ENCODE results near the gene GLS.

- RRBS: 1% methylated on average over 23 of the region's 43 CpGs
These were observed at the start of gene GLS for GRCh38 chr2:190880714-190881136. GLS (plus strand) TSS chr2:190880821.

GRCh38 chr2:190897611-190898301, 17.1 kb downstream of the GLS start:
- RRBS: no CpG with 5 or more reads among the region's 4 CpGs

DNA sequence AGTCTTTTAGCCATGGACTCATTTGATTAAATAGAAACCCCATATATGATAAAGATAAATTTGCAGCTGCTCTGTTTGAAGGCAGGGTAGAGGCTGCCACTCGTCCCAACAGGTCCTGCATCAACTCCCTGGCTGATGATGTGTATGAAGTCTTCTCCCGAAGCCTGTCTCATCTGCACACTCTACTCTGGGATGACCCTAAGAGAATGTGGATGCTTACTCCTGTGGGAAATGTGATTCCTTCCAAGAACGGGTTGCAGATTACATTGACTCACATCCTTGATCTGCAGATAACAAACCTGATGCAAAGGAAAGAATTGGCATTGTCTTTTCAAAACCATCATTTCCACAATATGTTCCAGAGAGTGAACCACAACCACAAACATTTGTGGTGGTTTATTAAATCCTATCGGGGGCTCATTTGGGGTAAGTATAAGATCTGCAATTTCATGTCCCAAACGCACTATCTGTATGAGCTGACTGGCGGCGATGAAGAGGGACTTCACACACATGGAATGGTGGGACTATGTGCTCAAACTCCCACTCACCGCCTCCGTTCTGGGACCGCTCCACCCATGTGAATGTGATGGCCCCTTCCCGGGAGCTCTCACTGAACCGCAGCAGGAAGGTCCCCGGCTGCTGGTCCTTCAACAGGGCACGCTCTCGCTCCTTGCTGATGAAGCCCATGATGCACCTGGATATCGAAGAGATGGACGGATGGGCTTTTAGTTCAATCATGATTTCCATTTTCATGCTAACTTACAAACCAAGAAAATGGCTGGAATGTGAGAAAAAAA, 35.5 kb downstream of the STAT1 start:
- RRBS: no CpG with 5 or more reads among the region's 17 CpGs

DNA sequence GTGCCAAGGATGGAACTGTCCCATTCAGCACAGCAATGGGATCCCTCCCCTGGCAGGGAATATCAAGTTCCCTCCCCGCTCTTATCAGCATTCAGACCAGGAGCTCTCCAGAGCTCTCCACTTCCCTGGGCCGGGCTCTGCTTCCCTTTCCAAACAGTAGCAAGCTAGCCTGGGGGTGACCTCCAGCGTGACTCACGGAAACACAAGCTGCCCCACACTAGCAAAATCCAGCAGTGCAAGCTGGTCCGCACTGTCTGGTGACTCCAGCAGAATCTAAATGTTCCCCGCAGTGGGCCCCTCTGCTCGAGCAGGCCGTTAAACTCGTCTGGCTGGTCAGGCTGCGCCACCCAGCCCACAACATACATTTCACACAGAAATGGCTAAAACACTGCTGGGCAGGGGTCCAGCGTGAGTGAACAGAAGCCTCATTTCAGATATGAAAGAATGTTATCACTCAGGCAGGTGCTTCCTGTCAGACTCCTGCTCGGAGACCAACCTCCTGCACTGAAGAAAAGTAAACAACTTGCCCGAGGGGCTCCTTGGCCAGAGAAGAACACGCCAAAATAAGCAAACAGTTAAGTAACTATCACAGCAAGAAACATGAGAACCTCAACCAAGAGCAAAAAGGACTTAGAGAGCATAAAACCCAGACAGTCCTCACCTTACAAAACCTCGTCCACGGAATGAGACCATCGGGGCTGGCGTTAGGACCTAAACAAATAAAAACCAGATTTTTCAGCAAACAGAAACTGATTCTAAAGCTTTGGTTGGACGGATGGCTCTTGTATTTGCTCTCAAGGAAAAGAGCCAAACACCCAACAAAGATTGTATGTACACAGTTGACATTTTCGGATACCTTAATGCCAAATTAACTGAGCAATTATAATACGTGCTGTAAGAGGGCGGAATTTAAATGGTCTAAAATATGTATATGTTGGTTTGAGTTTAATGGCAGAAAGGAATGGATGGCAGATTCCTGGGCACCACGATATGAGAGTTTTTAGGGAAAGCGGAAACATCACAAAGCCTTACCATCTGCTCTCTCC, 33.7 kb downstream of the STAT1 start:
- RRBS: no CpG with 5 or more reads among the region's 24 CpGs

- RRBS: no CpG with 5 or more reads among the region's 6 CpGs
These were observed 16.2 kb downstream of the STAT1 start for GRCh38 chr2:190997648-190998290.

- RRBS: no CpG with 5 or more reads among the region's 1 CpG
These were observed 23.6 kb downstream of the STAT4 start for GRCh38 chr2:191127323-191127522.

- RRBS: 1% methylated on average over 17 of the region's 40 CpGs
These were observed 865 bp downstream of the MYO1B start for GRCh38 chr2:191245820-191246718.

- RRBS: no CpG with 5 or more reads among the region's 10 CpGs
These were observed 119.0 kb downstream of the MYO1B start for GRCh38 chr2:191364041-191364784.

GRCh38 chr2:191441774-191442220, 196.6 kb downstream of the MYO1B start:
- RRBS: no CpG with 5 or more reads among the region's 10 CpGs

GRCh38 chr2:191690568-191691662, 13.0 kb downstream of the NABP1 start:
- RRBS: no CpG with 5 or more reads among the region's 8 CpGs

DNA sequence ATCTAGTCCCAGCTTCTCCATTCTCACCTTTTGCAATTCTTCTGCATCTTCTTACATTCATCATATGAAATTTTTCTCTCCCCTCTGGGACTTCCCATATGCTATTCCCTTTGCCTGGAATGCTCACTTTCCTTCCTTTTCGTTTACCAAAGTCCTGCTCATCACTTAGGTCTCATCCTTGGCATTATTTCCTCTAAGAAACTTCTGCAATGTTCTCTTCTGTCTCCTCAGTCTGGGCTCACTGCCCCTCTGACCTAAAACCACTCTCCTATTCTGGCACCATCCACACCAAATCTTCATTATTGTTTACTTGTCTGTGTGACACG, 118.7 kb upstream of the CAVIN2 start:
- RRBS: no CpG with 5 or more reads among the region's 2 CpGs

DNA sequence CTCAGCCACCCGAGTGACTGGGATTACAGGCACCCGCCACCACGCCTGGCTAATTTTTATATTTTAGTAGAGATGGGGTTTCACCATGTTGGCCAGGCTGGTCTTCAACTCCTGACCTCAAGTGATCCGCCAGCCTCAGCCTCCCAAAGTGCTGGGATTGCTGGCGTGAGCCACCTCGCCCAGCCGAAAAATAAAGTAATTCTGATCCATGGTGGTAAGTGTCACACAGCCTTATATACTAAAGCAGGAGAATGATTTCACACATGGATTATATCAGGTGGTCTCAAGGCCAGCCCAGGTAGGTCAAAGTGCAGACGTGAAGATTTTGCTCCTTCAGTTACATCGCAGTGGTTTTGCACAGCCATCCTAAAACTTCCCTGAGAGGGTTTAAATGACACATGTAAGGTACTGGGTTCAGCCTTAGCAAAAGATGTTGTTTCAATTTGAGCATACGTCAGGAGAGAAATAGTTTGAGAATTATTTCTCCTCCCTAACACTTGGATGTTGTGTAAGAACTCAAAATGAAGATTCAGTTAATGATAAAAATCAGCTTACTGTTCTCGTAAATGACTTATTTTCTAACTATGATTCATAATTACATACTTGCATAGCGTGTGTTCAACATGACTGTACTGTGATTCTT, 93.1 kb upstream of the SLC39A10 start:
- RRBS: no CpG with 5 or more reads among the region's 12 CpGs

DNA sequence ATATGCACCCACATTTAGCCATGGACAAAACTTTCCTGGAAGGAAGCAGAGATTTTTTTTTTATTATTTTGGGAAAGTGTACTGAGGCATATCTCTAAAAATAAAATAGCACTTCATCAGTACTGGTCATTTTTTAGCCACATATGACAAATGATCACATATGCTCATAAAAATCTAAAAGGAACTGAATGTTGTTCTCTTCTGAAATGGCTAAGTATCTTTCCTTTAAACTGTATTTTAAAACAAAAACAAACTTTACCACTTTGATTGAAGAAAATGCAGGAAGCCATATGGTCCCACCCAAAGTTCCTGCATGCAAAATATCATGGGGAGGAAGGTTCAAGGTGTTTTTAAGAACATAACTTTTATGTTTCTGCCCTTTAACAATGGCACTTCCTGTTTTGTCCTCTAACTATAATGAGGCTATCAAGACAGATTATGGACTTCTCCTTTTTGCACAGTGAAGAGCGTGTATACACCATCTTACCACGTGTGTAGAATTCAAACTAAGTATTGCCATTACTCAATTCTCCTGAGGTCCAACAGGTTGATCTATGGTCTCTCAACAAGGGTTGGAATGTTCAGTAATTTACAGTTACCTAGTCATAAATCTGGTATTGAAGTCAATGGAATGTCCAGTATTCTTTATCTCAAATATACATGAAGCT, 77.0 kb upstream of the SLC39A10 start:
- RRBS: no CpG with 5 or more reads among the region's 2 CpGs

DNA sequence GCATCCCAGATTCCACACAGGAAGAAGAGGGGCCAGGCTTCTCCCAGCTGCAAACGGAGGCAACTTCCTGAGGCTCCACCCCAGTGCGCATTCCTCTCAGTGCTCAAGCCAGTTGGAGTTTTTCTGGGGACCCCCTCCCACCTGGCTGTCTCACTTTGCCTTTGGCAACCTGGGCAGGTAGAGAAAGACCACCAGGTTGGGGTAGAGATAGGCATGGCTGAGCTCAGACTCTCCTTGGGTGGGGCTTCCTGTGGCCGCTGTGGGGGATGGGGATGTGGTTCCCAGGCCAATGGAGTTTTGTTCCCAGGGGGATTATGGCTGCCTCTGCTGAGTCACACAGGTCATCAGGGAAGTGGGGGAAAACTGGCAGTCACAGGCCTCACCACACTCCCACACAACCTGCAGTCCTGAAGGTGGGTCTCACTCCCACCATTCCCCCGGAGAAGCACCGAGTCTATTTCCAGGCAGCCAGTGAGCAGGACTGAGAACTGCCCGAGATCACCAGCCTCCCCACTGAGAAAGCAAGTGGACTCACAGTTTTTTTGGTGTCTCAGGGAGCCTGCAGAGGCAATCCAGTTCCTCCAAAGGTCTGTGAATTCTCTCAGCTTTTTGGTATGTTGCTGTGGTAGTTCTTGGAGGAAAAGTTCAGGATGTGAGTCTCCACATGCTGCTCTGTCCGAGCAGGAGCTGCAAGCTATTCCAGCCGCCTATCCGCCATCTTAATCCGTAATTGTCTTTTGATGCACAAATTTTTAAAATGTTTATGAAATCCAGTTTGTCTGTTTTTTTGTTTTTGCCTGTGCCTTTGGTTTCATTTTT, 38.2 kb downstream of the SLC39A10 start:
- RRBS: no CpG with 5 or more reads among the region's 10 CpGs

- RRBS: no CpG with 5 or more reads among the region's 5 CpGs
These were observed 21.5 kb downstream of the STK17B start for GRCh38 chr2:196149638-196150483.

DNA sequence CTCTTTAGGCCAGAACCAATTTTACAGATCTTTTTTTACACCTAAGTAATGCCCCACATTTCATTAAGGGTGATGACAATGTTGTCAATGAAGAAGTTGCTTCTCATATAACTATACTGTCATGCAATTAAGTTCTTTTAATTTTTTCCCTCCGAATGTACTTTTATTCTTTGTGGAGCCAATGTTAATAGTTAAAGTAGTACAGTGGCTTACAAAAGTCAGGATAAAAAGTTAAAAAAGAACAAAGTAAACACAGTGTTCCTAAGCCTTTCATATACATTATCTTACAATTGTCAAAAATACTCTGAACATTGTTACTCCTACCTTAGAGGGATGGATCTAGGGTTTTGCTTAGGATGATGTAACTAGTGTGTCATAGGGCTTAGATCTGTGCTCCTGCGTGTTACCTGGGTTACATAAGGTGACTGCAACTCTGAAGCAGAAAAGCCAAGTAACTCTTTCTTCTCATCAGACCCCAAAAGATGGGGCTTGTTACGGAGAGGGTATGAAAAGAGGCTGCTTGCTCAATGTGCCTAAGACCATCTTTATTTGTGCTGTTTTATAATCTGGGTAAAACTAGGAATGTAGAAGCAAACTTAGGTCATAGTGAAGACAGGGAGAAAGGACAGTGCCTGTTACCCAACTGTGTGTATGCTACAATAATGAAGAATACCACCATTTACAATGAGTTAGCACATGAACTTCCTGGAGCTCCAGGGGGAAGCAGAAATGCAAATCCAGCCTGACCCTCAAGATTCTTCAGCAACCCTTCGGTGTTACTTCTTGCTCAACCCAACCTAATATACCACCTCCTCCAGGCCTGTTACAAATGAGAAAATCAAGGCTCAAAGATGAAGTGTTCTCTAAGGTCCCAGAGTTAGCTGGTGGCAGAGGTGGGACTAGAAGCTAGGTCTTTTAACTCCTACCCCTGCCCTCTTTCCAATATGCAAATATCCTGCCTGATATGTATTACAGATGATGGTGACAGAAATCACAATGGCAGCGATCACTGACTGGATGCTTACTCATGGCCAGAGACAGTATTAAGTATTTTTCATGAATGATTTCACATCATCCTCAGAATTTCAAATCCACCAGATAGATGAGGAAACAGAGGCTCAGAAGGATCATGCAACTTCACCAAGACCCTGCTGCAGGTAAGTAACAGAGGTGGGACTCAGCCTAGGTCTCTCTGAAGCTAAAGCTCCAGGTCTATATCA, 42.1 kb upstream of the STK17B start:
- RRBS: no CpG with 5 or more reads among the region's 5 CpGs

DNA sequence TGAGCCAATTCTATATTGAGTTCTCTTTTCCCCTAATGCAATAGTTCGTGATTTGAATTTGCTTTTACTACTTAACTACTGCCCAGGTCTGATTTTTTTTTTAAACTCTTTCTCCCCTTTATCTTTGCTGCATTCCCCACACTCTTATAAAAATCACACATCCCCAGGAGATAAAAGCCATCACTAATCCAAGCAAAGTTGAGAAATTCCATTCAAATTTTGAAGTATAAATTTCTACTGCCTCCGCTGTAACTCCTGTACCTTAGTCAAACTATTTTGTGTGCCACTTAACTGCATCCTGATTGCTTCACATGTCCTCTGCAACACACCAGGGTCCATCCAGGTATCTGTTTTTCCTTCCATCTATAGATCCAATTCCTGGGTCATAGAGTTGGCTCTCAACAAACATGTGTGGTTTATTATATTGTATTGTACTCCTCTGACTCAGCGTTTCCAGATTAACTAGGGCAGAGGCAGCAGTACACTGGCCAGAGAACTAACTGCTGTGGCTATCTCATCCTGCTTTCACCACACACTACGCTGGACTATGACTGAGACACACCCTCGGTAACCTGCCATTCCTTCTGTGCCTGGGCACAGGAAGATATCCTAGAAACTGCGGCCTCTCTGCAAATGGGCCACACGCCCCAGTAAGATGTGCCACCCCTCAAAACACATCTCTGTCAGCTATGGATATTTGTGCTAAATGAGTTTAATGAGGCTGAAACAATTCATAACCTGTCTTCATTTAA, 159.6 kb upstream of the STK17B start:
- RRBS: no CpG with 5 or more reads among the region's 7 CpGs

- RRBS: no CpG with 5 or more reads among the region's 14 CpGs
These were observed 66.4 kb downstream of the HECW2 start for GRCh38 chr2:196526945-196527298.

DNA sequence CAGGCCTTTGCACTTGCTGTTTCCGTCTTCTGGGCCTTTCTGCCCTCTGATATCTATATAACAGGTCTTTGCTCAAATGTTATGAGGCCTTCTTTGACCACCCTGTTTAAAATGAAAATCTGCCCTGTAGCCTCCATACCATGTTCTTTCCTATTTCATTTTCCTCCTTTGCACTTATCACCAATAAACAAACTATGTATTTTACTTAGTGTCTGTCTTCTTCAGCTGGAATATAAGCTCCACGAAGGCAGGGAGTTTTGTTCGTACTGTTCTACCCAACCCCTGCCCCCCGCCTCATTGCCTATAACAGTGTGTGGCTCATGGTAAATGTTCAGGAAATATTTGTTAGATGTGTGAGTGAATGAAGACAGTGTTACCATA, 1.9 kb downstream of the CCDC150 start:
- RRBS: no CpG with 5 or more reads among the region's 4 CpGs

- RRBS: no CpG with 5 or more reads among the region's 4 CpGs
These were observed 79.4 kb downstream of the CCDC150 start for GRCh38 chr2:196718819-196719446.

All from AG10803 (cell line).